ENCODE results near the gene ARPP21.

DNA sequence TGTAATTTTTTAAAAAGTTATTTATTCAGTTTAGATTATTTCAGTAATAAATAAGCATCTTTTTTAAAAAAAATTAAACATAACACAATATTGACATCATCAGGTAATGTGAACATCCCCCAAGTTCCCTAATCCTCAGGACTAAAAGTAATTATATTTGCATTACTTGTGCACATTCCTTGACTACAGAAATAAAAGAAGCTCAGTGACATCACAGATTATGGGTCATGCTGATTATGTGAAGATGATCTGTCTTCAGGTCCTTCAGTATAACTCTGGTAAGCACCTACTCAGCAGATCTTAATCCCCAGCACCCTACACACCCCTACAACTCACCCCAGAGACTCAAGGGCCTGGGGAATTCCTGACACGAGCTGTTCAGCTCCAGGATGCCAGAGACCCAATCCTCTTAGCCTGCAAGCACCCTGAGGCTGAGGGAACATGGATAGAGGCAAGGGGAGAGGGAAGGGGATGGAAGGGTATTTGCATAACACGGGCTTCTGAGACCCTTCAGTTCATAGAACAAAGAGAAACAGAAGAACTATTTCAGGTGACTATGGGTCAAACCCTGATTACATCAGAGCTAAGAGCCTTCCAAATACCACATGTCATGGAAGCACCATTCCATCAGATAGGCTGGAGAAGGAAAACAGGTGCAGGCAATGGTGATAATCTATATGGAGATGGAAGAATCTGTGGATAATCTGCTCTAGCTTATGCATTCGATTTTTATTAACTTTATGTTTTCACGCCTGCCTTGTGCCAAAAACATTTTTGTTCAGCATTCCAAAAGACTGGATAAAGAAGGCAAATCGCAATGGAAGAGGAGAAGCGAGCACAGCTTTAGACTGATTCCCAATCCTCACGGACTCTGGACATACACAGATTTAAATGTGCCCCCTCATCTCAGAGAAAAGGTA lies 12.9 kb downstream of the GLB1 start:
- RRBS: no CpG with 5 or more reads among the region's 7 CpGs

DNA sequence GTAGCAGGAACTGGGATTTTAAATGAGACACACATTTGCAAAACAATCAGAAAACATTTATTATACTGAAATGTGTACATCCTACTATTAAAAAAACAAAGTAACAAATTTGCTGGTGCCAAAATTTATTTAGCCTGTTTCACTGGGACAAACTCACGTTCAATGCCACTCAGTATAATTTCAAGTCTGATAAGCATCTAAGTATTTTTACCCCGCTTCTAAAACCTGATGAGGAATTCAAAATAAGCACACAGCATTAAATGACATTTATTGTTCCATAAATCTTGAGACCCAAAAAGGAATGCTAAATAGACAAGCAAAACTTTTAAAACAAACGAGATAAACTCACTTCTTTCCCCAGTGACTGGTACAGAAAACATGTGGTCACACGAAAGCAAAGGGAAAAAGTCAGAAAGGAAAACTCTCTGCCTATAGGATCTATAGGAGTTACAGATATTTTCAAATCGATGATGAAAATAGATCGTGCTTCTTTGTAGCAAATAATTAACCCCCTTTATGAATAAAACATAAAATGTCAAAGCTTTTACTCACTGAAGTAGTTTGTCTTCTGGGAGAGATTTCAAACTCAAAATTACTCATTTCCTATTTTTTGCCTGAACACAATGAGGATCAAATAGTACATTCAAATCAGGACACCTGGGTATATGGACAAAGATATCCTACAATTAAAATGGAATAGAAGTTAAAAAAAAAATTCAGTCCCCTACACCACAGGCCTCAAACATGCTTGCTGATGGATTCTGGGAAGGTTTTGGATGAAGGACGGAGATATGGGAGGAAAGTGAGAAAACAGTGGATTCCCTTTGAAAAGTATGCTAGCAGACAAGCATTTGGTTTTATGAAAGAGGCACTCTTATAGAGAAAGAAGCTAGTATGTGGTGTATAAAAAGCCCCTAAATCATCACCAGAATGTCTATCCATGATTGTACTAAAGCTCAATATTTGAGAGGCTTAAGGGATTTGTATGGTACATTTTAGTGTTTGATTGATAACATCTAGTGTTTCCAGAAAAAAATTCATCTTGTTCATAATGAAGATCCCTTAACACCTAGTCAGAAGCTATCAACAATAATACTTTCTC lies 51.6 kb downstream of the UBP1 start:
- RRBS: no CpG with 5 or more reads among the region's 7 CpGs

- RRBS: no CpG with 5 or more reads among the region's 6 CpGs
Observed at GRCh38 chr3:33598255-33599168, 119.5 kb downstream of the CLASP2 start.

DNA sequence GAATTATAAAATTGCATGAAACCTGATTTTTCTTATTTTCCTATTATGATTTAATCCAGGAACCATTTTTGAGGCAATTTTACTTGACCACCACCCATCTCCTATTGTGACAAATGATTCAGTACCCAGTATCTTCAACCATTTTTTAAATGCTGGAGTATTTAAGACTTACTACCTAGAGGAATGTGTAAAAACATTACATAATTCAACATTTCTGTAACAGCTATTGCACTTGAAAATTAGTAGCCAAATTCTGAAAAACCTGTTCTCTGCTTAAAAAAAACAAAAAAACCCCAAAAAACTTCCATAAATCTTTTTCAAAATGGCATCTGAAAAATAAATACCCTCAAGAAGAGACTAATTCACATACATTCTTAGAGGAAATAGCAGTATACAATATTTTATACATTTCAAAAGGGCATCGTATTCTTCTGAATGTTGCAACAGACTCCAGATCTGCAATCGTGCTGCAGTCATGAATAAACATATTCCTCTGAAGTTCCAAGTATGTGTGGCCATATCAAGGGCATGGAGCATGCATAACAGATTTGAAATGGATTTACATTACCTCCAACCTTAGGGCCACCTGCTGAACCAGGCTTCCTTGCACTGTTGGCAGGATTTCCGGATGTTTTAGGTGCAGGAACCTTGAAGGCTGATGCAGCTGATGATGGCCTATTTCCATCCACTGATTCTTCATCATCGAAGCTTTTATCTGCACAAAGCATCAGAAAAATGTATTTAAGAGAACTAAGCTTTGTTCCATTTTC lies 73.7 kb downstream of the CLASP2 start:
- RRBS: no CpG with 5 or more reads among the region's 4 CpGs

DNA sequence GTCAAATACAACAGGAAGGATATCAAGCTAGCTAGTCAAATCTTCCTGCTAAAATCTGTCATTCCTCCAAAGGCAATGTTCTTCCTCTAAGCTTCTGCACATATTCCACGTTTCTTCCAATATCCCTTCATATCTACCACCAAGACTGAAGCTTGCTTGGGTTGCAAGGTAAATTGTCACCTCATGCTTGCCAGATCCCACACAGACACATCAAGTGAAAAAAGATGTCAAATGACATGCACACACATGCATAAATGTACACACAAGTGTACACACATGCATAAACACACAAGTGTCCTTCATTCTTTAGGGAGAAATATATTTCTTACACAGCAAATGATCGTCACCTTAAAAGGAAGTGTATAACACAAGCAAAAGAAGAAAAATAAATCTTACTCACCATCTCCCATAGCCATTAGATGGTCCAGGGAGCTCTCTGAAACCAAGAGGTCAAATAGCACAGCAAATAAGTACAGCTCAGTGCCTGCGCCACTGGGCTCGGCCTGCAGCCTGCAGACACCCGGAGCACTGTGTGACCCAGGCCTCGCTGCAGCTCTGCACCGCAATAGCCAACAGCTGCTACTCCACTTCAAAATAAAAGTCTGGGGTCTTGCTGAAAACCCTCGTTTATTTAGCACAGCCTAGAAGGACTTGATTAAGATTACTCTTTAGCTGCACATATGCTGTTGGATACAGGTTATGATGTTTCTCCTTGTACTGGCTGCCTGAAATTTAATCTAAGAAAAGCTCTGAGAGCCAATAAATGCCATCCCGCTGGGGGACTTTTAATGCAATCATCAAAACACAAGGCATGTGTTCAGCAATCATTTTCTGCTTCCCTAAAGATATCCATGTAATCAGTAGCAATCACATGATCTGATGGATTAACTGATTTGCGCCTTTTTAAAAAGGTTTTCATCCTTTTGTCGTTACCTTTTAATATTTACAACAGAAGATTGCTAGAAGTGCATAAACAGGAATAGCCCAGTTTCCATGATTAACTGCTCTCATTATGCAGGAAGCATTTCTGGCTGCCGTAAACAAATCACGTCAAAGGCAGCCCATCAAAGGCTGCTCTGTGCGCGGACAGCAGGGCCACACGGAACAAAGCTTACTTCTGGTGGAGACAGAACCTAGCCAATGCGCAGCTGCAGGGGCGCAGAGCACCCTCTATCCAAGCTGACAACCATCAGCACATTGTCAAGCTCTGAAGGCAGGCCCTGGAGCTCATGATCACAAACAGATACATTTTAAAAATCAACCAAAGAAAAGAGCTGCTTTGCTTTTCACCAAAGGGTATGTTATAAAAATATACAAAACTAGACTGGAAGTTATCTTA lies 59.0 kb downstream of the CLASP2 start:
- RRBS: no CpG with 5 or more reads among the region's 18 CpGs

GRCh38 chr3:33718499-33718797 lies 394 bp upstream of the CLASP2 start:
- RRBS: no CpG with 5 or more reads among the region's 8 CpGs

GRCh38 chr3:33853627-33854176 lies 55.3 kb downstream of the PDCD6IP start:
- RRBS: no CpG with 5 or more reads among the region's 2 CpGs

- RRBS: no CpG with 5 or more reads among the region's 10 CpGs
Observed at GRCh38 chr3:33855744-33856519, 57.5 kb downstream of the PDCD6IP start.

DNA sequence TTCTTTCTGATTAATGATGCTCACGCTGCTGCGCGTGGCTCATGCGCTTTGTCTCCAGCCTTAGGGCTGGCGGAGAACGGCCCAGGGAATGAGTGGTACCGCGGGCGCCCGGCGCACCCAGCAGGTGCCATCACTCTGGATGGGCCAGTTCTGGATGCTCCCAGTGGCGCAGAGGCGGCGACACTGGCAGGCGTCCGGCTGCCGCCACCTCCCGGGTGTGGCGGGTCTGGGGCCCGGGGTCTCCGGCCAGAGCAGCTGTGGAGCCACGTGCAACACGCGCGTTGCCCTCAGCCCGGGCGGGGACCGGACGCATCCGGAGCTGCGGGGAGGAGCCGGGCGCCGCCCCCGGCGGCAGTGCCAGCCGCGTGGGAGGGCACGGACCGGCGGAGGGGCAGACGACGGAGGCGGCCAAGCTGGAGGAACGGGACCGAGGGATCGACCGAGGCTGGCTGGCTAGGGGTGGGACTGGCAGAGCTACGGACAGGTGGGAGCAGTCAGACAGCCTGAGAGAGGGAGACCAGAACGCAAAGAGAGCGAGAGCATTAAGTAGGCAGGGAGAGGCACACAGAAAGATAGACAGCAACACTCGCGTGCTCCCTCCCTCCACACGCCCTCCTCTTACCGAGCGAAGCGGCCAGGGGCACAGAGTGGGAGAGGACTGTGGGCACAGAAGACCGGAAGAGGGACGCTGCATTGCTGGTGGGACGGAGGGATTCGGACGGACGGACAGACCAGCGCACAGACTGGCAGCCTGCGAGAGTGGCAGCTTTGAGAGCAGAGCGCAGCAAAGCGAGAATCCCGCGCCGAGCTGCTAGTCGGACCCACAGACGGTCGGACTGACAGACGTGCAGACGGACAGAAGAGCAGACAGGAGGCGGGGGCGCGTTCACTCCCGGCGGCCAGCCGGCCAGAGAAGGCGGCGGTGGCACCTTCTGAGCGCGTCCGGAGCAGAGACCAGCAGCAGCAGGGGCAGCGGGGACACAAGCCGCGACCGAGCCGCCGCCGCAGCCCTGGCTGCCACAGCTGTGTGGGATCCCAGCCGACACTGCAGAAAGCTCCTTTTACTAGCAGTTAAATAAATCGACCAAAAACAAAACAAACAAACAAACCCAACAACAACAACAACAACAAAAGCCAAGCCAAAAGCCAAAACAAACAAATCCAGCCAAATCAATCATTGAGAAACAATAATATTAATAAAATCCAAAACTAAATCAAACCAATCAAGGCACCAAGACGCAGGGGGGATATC lies at the start of gene ARPP21:
ARPP21 (plus strand) TSS at position 394 of the 1,252 bp plus-strand sequence.
- RRBS: 9% methylated on average over 18 of the region's 96 CpGs

DNA sequence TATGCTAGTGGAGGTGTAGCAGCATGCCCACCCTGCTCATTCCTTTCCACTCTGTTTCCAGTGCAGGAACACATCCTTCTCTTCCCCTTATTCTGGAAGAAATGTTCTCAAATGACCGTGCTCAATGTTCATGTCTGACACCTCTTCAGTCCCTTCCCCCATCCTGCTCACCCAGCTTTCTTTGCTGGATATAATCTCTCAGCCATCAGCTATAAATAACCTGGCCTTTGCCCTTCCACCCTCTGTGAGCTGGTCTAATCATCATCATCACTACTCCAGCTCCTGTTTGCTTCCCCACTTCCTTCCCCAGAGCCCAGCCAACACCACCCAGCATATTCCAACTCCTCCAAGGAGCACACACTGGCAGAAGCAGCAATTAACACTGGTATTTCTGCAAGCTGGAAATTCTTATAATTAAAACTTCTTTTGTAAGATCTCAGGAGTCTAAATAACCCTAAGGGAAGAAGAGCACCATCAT lies 31.0 kb downstream of the DCLK3 start:
- RRBS: no CpG with 5 or more reads among the region's 1 CpG

GRCh38 chr3:36969394-36970312 lies 23.3 kb downstream of the EPM2AIP1 start:
- RRBS: no CpG with 5 or more reads among the region's 7 CpGs

GRCh38 chr3:37417247-37417609 lies 34.7 kb upstream of the ITGA9 start:
- RRBS: no CpG with 5 or more reads among the region's 3 CpGs

GRCh38 chr3:37467270-37467632 lies 15.3 kb downstream of the ITGA9 start:
- RRBS: no CpG with 5 or more reads among the region's 2 CpGs

- RRBS: no CpG with 5 or more reads among the region's 13 CpGs
Observed at GRCh38 chr3:37694338-37694778, 167.3 kb upstream of the CTDSPL start.

GRCh38 chr3:37862673-37862921 lies 917 bp downstream of the CTDSPL start:
- RRBS: no CpG with 5 or more reads among the region's 4 CpGs

DNA sequence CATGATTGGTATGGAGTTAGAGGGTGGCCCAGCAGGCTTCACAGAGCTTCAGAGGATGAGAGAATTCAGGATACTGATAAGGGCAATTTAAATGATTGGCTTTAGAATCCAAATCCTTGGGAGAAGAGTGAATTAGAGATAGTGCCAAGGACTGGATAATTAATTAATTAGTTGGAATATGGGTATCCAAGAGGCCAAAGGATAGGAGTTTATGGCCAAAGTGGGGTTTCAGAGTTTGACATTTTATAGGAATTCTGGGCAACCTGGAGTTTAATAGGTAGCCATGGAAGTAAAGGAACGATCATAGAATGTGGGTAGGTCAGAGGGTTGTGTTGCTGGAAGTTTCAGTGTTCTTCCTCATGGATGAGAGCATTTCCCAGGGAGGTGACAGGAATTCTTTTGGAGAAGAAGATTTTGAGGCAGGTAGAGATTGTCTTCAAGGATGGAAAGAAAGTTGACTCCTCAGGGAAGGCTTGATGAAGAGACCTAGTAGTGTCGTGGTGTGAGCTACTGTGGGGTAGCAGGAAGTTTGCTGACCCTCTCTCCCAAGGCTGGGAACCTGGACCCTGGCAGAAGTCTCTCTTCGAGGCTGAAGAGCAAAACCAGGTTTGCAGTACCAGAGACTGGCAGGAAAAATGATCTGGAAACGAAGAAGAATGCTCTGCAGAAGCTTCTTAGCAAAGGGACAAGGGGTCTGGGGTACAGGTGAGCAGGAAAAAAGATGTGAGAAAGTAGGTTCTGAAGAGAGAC lies 23.5 kb downstream of the CTDSPL start:
- RRBS: no CpG with 5 or more reads among the region's 4 CpGs

- RRBS: no CpG with 5 or more reads among the region's 9 CpGs
Observed at GRCh38 chr3:37945816-37946575, 44.6 kb upstream of the VILL start.

- RRBS: no CpG with 5 or more reads among the region's 11 CpGs
Observed at GRCh38 chr3:37990974-37991866, 634 bp downstream of the VILL start.

- RRBS: no CpG with 5 or more reads among the region's 7 CpGs
Observed at GRCh38 chr3:37999905-38000766, 9.6 kb downstream of the VILL start.

GRCh38 chr3:38069420-38069714 lies 30.4 kb downstream of the DLEC1 start:
- RRBS: no CpG with 5 or more reads among the region's 2 CpGs

All from UCH-1 (cell line).